Panc1 (cell line): ENCODE results near the gene TYSND1.

- RRBS, 2 experiments: no CpG with 5 or more reads among the region's 4 CpGs
Observed at GRCh38 chr10:69317106-69317631, 1.5 kb upstream of the HK1 start.

DNA sequence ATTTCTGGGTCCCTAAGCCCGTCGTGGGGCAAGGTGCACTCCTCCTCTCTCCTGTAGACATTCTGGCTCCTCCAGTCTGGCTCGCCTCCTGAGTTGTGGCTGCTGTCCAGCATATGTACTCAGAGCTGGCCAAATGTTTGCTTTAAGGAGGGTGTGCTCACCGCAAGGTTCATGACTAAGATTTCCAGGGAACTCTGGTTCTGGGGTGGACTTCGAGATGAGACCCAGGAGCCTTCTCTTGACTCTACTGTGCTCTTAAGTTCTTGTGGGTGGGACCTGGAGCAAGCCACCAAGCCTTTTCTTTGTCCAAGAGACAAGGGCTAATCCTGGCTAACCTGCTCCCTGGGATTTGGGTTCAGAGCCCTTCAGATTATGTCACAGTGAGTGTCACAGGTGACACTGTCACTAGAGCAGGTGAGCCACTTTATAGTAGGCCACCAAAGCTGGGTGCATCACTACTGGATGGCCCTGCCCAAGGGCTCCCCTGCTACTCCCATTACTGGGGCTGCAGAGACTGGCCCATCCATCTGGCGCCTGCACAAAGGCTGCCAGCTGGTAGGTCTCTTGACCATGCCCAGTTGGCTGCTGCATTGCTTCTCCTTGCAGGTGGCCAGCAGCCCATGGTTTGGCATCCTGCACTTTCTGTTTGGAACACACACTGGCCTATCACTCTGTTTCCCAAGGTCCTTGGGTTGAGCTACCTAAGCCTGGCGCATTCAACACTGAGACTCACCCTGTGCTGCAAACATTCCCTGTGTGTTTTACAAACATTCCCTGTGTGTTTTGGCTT lies 42.4 kb downstream of the HK1 start:
- RRBS, 2 experiments: no CpG with 5 or more reads among the region's 7 CpGs

- RRBS, 2 experiments: no CpG with 5 or more reads among the region's 10 CpGs
Observed at GRCh38 chr10:69391774-69392567, 24.7 kb downstream of the TACR2 start.

DNA sequence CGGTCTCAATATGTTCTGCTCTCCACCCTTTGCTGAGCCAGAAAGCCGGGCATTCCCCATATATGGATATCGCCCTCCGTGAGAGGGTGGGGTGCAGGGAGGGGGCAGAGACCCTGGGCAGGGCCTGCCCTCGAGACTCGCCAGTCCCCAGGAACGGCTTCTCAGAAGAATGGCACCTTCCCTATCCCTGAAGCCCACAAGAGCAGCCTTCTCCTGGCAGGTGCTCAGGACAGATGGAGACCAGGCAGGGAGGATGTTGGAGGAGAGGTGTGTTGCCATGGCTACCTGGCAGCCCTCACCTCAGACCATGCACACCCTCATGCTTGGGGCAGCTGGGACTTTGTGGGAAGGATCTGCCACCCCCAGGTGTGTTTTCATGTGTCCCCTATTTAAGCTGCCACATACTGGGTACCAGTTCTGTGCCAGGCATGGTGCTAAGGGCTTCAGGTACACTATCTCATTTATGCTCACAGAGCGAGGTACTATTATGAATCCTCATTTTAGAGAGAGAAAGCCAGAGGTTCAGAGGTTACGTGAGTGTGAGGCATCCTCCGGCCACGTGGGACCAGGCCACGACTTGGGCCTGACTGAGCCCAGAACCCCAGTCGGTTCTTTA lies 3.2 kb downstream of the TACR2 start:
- RRBS, 2 experiments: 100% methylated on average over 1 of the region's 13 CpGs; no CpG with 5 or more reads in 1 of the 2 experiments

DNA sequence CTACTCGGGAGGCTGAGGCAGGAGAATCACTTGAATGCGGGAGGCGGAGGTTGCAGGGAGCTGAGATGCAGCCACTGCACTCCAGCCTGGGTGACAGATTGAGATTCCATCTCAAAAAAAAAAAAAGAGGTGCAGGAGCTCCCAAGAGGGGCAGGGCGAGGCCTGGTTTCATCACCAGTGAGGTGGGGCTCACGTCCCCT lies 4.1 kb upstream of the TACR2 start:
- RRBS, 2 experiments: no CpG with 5 or more reads among the region's 5 CpGs

GRCh38 chr10:69425527-69426734 lies 9.2 kb upstream of the TACR2 start:
- RRBS, 2 experiments: no CpG with 5 or more reads among the region's 10 CpGs

GRCh38 chr10:69449492-69450199 lies 1.6 kb upstream of the TSPAN15 start:
- RRBS, 2 experiments: no CpG with 5 or more reads among the region's 4 CpGs

DNA sequence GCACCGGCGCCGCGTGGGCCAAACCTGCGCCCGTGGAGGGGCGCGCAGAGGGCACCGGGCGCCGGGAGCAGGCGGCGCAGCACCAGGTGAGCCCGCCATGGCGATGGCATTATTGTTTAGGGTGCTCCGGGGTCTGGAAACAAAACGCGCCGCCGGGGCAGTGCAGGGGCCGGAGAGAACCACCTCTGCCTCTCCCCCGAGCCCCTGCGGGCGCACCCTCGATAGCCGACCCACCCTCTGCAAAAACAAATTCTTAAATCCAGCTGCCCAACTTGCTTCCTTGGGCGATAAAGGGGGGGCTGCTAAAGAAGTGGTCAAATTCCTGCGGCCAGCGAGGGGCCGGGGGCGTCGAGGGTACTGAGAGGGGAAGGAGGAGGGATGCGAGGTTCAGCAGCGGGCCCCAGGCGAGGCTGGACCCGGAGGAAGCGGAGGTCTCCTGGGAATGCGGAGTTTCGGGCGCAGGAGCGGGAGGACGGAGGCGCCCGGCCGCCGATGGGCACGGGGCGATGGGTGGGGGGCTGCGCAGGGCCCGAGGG lies 337 bp downstream of the MACROH2A2 start:
- RRBS, 2 experiments: 2 to 6% methylated on average over 35 of the region's 50 CpGs

GRCh38 chr10:70146451-70147166 lies at the start of gene TYSND1:
Gene TYSND1 (minus strand): TSS chr10:70146700.
- RRBS, 2 experiments: under 1 to 5% methylated on average over 17 of the region's 41 CpGs

- RRBS, 2 experiments: no CpG with 5 or more reads among the region's 1 CpG
Observed at GRCh38 chr10:70228011-70228525, 5.2 kb downstream of the PPA1 start.

GRCh38 chr10:70499193-70499752 lies 20.7 kb downstream of the PALD1 start:
- RRBS, 2 experiments: no CpG with 5 or more reads among the region's 7 CpGs

DNA sequence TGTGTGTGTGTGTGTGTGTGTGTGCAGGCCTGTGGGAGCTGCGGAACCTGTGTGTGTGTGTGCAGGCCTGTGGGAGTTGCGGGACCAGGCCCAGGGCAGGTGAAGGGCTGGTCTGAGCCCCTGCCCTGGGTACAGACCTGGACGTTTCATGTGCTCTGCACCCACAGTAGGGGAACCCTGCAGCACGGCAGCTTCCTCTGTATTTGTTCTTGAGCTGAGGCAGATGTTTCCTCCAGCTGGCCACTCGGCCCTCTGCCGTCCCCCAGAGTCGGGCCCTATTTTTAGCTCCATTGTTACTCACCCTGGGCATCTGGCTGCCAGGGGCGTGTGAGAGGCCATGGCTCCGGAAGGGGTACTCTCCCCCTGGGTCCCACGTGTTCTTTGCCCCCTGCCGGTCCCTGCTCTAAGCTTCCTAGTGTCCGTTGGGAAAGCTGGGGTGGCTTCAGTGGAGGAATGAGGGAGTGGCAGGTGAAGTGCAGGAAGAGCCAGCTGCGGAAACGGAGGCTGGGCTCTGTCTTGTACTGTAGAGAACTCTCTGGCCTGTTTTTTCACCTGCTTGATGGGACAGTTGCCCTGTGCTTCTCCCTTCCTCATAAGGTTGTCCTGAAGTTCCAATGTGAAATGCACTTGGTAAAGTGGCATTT lies 30.4 kb downstream of the PALD1 start:
- RRBS, 2 experiments: 65% methylated on average over 2 of the region's 14 CpGs; no CpG with 5 or more reads in 1 of the 2 experiments

DNA sequence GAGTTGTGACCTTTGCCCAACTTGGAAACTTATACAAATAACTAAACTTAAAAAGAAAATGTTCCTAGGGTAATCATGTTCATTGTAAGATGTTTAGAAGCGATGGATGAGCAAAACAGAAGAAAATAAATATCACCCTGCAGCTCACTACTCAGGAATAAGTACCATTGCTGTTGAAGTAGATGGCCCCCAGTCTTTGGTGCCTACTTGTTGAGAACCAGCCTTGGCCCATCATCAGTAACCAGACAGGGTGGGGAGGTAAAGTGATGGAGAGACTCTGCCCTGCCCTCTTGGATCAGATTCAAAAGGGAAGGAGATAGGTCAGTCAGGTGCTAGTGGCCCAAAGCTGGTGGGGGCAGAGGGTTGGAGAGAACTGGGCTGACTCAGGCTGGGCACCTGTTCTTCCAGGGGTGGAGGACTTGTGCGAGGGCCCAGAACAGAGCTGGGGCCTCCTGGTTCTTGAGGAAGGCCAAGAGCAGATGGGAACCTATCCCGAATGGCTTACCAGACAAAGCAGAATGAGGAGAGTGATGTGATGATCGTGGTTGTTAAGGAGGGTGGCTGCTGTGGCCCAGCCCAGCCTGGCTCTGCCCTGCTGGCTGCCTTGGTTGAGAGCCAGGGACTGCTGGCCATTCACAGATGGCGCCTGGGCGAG lies 36.4 kb downstream of the PALD1 start:
- RRBS, 2 experiments: no CpG with 5 or more reads among the region's 6 CpGs

DNA sequence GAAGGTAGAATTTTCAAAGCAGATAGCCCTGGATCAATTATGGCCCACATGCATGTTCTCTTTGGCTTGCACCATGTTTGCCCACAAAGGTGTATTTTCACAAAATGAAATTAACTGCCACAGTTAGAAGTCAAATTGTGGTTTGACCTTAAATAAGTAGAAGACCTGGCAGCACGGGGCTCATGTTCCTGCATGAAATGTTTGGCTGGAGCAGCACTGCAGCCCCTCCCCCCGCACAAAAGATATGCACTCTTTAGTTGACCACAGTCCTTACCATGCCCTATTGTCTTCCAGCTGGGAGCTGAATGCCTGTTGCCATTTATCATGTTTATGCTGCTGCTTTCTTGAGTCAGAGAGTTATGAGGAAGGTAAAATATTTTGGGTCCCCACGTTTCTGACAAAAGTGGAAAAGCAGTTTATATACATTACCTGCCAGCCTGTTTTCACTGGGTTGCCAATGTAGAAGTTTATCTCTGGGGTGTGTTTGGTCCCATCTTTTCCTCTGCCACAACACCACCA lies 5.7 kb downstream of the PRF1 start:
- RRBS, 2 experiments: no CpG with 5 or more reads among the region's 3 CpGs

- RRBS, 2 experiments: no CpG with 5 or more reads among the region's 18 CpGs
Observed at GRCh38 chr10:70603182-70604161, 931 bp upstream of the PRF1 start.

GRCh38 chr10:70653313-70653757 lies 19.0 kb upstream of the ADAMTS14 start:
- RRBS, 2 experiments: no CpG with 5 or more reads among the region's 11 CpGs

DNA sequence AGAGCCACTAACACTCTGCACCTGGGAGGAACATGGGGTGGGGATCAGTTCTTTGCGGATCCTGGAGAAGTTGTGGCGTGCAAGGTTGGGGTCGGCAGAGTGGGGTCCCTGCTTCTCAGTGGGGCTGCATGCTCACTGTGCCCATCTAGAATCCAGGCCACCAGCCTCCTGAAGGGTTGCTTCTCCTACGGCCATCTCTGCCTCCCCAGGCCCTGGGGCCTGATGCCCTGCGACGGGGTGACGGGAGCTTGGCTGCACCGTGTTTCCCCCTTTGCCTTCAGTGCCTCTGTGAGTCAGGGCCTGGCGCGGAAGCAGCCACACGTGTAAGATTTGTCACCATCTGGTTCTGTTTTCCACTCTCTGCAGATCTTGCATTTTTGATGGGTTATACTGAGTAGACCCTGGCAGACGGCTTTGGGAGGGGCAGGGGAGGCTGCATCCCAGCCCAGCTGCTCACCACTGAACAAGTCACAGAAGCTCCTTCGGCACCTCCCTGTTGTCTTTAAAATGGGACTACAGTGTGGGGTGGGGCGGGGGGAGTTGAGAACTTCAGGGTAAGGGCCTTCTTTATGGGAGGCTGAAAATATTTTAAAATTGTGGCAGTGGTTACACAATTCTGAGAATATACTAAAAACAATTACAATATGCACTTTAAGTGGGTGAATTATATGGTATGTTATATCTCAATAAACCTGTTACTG lies 7.3 kb downstream of the ADAMTS14 start:
- RRBS, 2 experiments: no CpG with 5 or more reads among the region's 14 CpGs

DNA sequence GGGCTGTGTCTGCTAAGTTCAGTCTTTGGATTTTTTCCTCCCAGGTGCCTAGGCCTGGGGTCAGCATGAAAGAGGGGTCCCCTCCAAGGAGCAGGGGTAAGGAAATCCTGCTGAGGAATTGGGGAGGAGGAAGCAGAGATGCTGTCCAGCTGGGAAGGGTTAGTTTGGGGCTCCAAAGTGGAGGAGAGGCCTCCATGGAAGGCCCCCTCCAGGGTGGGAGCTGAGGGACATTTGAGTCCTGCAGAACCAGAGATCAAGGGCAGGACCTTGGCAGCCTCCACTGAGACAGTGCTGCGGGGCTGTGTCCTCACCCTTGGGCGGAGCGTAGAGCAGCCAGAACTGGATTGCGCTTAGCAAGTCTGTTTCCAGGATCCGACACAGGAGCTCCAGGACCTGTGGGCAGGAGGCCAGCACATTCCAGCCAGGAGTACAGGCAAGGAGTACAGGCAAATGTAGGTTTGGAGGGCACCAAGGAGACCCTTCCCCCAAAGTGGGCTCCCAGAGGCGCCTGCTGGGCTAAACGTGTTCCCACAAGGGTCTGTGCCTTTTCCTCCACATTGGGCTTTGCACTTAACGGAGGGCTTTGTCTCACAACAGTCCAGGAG lies 10.2 kb downstream of the TBATA start:
- RRBS, 2 experiments: no CpG with 5 or more reads among the region's 8 CpGs

DNA sequence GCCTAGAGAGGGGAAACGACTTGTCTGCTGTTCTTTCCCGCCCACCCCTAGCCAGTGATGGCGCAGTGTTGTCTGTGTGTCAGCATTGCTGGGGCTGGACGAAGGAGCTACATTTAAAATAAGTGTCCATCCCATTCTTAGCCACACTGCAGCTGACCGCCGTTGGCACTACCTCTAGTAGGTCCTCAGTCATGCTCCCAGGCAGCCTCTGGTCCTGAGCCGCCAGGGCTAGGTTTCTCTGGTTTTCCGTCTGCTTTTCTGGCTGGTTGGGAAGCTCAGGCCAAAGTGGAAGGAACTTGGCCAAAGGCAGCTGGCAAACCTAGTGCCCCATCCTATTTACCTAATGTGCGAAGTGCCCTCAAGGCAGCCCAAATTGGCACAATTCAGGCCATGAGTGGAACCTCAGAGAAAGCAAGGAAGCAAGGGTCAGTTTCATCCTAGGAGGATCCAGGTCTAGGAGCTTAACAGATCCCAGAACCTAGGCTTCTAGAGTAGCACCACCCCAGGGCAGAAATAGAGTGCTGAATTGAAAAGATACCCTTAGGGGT lies 1.8 kb downstream of the PCBD1 start:
- RRBS, 2 experiments: no CpG with 5 or more reads among the region's 9 CpGs

GRCh38 chr10:71279708-71280197 lies 39.3 kb upstream of the SLC29A3 start:
- RRBS, 2 experiments: 22 to 33% methylated on average over 3 of the region's 19 CpGs